Skeletal muscle tissue (tissue), 7 donors: ENCODE measurements around a stretch of chr6.

DNA sequence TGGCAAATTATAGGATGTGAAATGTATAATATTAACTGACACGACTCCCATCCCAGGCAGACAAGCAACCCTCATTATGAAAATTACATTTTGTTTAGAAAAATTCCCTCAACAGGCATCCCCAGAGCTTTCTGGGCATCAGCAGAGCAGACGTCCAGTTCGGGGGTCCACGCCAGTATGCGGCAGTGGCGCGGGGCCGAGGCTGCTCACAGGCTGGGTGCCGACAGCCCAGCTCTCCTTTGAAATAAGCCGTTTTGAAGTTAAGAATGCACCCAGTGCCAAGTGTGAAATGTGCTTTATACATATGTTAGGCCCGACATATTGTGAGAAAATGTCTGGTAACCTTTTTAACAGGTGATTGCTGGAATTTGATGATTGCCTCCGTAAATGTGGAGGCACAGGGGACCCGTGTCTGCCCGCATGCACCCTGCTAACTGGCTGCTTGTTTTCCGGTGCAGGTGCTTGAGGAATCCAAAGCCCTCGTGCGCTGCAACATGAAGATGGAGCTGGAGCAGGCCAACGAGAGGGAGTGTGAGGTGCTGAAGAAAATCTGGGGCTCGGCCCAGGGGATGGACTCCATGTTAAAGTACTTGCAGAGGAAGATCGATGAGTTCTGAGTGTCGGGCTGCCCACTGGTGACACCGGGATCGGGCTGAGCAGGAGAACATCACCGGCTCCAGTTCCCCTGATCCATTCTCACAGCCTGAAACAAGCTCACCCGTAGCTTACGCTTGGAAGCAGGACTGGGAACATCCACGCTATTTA, 50.2 kb downstream of the RPP40 start:
- PRO-cap, 3 experiments: no peak in any of the 3 experiments
- RAMPAGE, long total RNA: no peak
- RRBS, 2 experiments: no CpG with 5 or more reads among the region's 27 CpGs

DNA sequence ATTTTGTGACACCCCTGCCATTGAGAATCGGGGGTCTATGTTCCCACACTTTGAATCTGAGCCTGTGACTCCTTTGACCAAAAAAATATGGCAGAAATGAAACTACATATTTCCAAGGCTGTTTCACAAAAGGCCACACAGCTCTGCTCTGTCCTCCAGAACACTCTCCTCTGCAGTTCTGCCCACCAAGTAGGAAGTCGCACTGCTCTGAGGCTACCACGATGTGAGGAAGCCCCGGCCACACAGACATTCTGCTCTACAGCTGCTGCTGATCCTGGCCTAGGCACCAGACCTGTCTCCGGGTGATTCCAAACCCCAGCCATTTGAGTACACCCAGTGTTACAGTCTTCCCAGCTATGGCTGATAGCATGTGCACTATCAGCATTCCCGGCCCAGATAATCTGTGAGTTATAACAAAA, 85.1 kb downstream of the LYRM4 start:
- PRO-cap, 3 experiments: no peak in any of the 3 experiments
- RAMPAGE, long total RNA: no peak
- RRBS, 2 experiments: 94% methylated on average over 3 of the region's 6 CpGs

DNA sequence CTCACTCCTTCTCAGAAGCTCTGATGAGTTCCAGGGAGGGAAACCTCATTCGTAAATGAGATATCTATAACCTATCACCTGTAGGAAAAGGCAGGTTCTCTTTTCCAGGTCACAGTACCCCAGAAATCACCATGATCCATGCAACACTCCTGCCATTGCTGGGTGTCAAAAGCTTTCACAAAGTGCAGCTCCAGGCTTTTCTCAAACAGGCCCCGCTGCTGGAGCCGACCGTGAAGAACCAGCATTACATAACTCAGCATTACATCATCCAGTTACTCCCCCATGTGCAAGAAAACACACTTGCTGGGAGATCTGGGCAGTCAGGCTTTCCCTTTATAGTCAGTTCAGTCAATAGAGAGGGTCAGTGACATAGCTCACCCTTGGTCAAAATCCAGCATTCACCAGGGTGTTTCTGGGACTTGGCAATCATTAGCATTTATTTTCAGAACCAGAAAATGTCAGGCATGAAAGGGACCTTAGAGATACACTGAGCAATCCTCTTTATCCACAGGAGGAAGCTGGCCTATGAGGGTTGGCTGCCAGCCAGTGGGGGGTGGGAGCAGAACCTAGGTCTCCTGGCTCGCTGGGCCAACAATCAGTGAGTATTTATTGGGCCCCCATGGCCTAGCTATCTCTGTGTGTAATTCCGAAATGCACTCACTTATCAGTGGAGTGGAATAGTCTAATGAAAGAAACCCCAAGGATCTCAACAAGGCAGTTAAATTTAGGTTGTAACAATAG, 54.8 kb downstream of the LYRM4 start:
- PRO-cap, 3 experiments: no peak in any of the 3 experiments
- RAMPAGE, long total RNA: no peak
- RRBS, 2 experiments: no CpG with 5 or more reads among the region's 6 CpGs

- PRO-cap, 3 experiments: no peak in any of the 3 experiments
- RAMPAGE, long total RNA: no peak
- RRBS, 2 experiments: no CpG with 5 or more reads among the region's 4 CpGs
These were observed 361.1 kb downstream of the NRN1 start for GRCh38 chr6:5645631-5645946.

DNA sequence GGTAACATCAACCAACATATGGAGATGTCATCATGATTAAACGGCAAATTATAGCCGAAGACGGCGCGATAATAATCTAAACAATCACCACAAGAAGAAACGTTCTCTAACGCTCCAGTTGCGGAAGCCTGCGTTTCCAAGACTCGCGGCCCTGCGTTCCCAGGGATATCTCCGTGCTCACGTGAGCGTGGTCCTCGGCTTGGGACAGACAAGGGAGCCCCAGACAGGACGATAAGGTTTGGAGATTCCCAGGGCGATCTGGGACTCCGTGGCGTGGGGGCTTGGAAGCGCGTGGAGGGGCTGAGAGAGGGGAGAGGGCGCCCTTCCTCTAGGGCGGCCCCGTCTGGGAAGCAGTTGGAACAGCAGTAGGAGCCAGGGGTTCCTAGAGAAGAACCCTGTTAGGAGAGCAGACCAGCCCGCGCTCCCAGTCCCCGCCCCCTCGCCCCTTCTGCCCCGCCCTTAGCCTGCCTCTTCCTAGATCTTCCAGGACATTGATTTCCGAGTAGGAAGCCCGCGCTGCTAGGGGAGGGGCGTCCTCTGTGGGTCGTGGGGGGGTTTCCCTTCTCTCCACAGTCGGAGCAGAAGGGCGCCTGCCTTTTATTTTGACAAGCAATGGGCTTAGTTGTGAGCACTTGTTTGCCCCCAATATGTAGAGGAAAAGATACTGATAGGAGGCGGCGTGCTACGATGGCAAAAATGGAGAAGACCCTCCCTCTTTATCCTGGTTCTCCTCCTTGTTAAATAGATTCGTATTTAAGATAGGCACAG, 10.6 kb downstream of the NRN1 start:
- PRO-cap, 3 experiments: peak in 3 of 3 experiments; most common plus-strand start position 572 of the sequence (in 2); most common minus-strand start position 345 of the sequence (in 2)
- RAMPAGE, long total RNA: no peak
- RRBS, 2 experiments: no CpG with 5 or more reads among the region's 41 CpGs

- PRO-cap, 3 experiments: peak in 3 of 3 experiments; most common plus-strand start chr6:6004112 (in 1); most common minus-strand start chr6:6004031 (in 3)
- RAMPAGE, long total RNA: no peak
- RRBS, 2 experiments: 3 to 4% methylated on average over 40 of the region's 80 CpGs
These were observed 3.1 kb downstream of the NRN1 start for GRCh38 chr6:6003321-6004303.

DNA sequence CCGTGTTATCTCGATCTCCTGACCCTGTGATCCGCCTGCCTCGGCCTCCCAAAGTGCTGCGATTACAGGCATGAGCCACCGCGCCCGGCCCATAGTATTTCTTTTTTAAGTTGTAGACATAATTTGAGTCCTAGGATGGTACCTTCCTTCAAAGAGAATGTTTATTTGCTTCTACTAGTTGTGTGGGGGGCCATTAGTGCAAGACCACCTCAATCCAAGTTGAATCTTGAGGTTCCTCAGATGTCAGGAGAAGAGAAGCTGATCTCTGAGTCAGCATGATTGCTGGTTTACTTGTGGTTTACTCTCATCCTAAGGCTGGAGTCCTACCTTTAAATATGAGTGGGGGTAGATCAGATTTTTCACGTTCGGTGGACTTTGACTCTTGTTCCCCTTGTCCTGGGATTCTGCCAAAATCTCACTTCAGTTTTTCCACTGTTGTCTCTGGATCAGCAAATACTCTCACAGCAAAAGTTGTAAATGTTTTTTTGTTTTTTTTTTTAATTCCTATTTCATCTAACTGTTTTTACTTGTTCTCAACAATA, 84.5 kb upstream of the F13A1 start:
- PRO-cap, 3 experiments: no peak in any of the 3 experiments
- RAMPAGE, long total RNA: no peak
- RRBS, 2 experiments: no CpG with 5 or more reads among the region's 10 CpGs

GRCh38 chr6:6688269-6688813, 99.8 kb downstream of the LY86 start:
- PRO-cap, 3 experiments: no peak in any of the 3 experiments
- RAMPAGE, long total RNA: no peak
- RRBS, 2 experiments: no CpG with 5 or more reads among the region's 1 CpG

DNA sequence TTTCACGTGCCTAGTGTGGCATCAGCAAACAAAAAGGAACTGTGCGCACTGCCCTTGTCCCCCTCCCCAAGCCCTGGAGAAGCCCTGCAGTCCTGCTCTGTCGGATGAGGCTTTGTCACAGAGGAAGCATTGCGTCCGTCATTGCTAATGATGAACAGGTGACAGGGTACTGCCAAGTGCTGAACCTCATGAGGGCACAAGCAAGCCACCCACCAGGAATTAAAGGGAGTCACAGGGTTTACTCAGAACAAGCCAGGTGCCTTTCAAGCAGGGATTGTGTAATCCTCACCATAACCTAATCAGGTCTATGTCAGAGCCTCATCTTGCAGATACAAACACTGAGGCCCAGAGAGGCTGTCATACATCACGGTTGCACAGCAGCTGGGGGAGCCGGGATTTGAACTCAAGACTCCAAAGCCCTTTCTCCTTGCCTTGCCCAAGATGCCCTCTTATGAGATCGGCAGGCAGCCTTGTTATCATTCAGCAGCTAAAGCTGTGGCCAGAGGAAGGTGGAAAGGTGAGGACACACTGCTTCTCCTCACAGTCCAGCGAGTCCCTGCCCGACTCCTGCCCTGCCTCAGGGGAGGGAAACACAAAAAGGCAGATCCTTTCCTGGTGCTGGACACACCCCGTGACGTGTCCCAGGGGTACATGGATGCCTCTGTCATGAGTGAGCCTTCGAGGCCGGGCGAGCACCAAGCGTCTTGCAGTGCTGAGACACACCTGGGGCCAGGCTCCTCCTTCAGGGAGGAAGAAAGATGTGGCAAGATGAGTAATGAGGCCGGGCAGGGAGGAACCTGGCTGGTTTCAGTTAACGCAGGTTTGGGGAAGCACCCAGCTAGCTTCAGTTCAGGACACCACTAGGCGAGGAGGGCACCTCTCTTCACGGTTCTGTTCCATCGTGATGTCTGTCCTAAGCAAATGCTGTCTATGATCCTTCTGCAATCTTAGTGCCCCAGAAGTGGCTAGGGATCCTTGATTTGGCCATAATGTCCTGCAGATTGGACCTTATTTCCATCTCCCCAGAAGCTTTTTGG, 214.9 kb downstream of the LY86 start:
- PRO-cap, 3 experiments: no peak in any of the 3 experiments
- RAMPAGE, long total RNA: no peak
- RRBS, 2 experiments: 77 to 93% methylated on average over 3 to 4 of the region's 21 CpGs

GRCh38 chr6:6892898-6894037, 214.5 kb upstream of the RREB1 start:
- PRO-cap, 3 experiments: peak in 2 of 3 experiments; most common plus-strand start chr6:6893407 (in 2); most common minus-strand start chr6:6893173 (in 2)
- RAMPAGE, long total RNA: no peak
- RRBS, 2 experiments: 36 to 42% methylated on average over 10 of the region's 34 CpGs

DNA sequence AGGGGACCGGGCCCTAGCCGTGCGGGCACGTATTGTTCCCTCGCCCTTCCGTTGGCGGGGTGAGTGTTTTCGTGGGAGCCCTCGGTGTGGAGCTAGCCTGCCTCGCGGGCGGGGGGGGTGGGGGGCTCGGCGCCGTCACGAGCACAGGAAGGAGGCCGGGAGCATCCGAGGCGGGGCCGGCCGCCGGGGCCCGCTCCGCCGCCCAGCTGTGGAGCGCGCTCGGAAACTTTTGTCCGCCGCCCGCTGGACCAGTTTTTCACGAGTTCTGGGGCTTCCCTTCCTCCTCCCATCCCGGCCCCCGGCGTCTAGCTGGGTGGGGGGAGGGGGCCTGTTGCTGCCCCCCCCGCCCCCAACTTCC, 1.1 kb downstream of the RREB1 start:
- PRO-cap, 3 experiments: peak in 3 of 3 experiments; most common plus-strand start position 164 of the sequence (in 2); most common minus-strand start position 88 of the sequence (in 2)
- RAMPAGE, long total RNA: no peak
- RRBS, 2 experiments: 1 to 2% methylated on average over 3 to 11 of the region's 36 CpGs

DNA sequence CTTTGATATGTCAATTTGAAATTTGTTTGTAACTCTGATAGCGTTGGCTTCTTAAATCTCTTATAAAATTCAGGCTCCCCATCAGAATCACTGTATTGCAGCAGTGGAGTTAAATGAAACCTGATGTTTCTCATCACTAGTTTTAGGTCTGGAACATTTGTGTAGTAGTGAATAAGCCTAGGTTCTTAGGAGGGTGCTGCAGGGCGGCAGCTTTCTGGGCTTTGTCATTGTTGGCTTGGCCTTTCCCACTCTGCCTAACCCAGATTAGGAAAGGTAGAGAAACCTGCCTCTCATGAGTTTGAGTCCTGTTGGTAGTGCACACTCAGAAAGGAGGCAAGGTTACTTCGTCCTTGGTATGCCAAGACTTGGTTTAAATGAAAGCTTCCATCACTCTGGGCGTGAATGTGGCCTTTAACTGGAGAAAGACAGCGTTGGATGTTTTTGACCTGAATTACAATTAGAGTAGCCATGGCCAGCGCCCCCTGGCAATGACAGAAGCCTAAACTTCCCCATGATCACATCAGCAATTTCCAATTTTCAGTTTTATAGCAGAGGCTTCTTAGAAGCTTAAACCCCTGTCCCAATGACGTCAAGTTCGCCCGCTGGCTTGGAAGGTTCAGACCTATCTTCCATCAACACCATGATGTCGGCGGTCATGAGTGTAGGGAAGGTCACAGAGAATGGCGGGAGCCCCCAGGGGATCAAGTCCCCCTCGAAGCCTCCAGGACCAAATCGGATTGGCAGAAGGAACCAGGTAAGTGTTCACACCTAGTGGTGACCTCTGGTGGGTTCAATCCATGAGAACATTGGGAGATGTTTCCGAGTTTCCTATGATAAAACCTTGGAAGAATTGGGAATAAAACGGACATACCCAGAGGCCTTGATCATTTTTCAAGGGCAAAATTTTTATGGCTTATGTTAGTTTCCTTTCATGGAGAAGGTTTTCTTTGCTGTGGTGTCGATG, 73.8 kb downstream of the RREB1 start:
- PRO-cap, 3 experiments: no peak in any of the 3 experiments
- RAMPAGE, long total RNA: no peak
- RRBS, 2 experiments: no CpG with 5 or more reads among the region's 17 CpGs

- PRO-cap, 3 experiments: peak in 2 of 3 experiments; most common plus-strand start chr6:7219499 (in 2); most common minus-strand start chr6:7219429 (in 1)
- RAMPAGE, long total RNA: no peak
- RRBS, 2 experiments: no CpG with 5 or more reads among the region's 14 CpGs
These were observed 93.7 kb downstream of the SSR1 start for GRCh38 chr6:7219157-7219867.

DNA sequence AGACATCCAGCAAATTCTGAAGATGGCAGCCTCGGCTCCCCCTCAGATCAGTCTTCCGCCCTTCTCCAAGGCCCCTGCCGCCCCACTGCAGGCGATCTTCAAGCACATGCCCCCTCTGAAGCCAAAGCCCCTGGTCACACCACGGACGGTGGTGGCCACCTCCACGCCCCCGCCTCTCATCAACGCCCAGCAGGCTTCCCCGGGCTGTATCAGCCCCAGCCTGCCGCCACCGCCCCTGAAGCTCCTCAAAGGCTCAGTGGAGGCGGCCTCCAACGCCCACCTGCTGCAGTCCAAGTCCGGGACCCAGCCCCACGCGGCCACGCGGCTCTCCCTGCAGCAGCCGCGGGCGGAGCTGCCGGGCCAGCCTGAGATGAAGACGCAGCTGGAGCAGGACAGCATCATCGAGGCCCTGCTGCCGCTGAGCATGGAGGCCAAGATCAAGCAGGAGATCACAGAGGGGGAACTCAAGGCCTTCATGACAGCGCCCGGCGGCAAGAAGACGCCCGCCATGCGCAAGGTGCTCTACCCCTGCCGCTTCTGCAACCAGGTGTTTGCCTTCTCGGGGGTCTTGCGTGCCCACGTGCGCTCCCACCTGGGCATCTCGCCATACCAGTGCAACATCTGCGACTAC, 83.4 kb downstream of the SSR1 start:
- PRO-cap, 3 experiments: no peak in any of the 3 experiments
- RAMPAGE, long total RNA: no peak
- RRBS, 2 experiments: 95 to 97% methylated on average over 15 of the region's 39 CpGs

GRCh38 chr6:7250509-7251425, 62.2 kb downstream of the SSR1 start:
- PRO-cap, 3 experiments: no peak in any of the 3 experiments
- RAMPAGE, long total RNA: no peak
- RRBS, 2 experiments: no CpG with 5 or more reads among the region's 15 CpGs

DNA sequence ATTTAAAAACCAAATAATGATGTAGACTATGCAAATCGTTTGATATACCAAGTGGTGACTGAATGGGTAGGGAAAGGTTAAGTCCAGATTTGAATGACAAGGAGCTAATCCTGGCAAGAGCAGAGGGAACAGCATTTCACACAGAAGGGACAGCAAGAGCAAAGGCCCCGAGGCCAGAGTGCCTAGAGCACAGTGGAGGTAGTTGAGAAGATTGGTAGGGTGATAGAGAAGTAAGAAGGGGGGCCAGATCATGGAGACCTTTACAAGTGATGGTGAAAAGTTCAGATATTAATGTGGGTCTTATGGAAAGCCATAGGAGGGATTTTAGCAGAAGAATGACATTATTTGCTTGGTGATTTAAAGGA, 877 bp downstream of the RIOK1 start:
- PRO-cap, 3 experiments: no peak in any of the 3 experiments
- RAMPAGE, long total RNA: no peak
- RRBS, 2 experiments: no CpG with 5 or more reads among the region's 2 CpGs

GRCh38 chr6:7543849-7544908, 2.7 kb downstream of the DSP start:
- PRO-cap, 3 experiments: no peak in any of the 3 experiments
- RAMPAGE, long total RNA: no peak
- RRBS, 2 experiments: 45 to 53% methylated on average over 5 of the region's 16 CpGs

- PRO-cap, 3 experiments: no peak in any of the 3 experiments
- RAMPAGE, long total RNA: no peak
- RRBS, 2 experiments: no CpG with 5 or more reads among the region's 15 CpGs
These were observed 7.2 kb upstream of the SNRNP48 start for GRCh38 chr6:7582532-7583383.

DNA sequence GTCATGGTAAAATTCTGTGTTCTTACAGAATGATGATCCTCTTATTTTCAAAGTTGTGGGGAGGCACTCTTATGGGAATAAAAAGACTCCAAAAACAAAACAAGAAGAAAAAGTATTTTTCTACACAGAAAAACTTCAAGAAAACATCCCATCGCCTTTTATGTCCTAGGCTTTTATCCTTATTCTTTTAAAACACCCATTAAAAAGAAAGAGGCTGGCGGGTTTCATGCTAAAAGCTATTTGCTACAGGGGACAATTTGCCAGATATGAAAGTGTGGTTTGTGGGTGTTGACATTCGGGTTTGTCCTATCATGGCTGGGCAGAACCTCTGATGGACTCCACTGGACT, 37.4 kb downstream of the BMP6 start:
- PRO-cap, 3 experiments: no peak in any of the 3 experiments
- RAMPAGE, long total RNA: no peak
- RRBS, 2 experiments: no CpG with 5 or more reads among the region's 3 CpGs

- PRO-cap, 3 experiments: no peak in any of the 3 experiments
- RAMPAGE, long total RNA: no peak
- RRBS, 2 experiments: no CpG with 5 or more reads among the region's 14 CpGs
These were observed 30.0 kb downstream of the TXNDC5 start for GRCh38 chr6:7880449-7881219.